Hematopoietic multipotent progenitor cell (in vitro differentiated cells): ENCODE measurements around the gene KIF1B.

DNA sequence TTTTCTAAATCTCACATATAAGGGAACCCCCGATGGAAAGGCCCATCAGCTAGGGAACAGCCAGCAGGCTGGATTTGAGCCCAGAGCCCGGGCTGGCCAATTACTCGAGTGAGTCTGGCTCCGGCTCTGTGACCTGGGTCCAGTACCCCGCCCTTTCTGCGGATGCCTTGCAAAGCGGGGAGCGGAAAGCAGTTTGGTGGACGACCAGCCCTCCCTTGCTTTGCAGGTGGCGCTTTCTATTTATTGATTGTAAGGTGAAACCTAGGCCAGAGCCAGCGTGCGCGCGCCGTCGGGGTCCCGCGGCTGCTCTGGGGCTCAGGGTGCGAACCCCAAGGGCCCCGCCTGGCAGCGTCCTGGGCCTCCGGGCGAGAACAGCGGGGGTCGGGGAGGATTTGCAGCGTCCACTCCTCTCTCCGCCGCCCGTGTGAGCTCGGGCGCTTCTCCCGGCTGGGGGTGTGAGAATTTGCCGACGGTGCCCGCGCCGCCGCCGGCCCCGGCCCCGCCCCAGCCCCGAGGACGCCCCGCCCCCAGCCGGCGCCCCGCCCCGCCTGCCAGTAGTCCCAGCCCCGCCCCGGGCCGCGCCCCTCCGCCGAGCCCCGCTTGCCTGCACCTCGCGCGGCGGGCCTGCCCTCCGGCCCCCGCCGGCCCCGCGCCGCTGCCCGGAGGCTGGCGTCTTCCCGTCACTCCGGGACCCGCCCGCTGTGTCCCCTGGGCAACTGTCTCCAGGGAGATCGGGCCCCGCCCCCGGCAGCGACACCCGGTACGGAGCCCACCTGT is 37.6 kb downstream of the PIK3CD start:
- CAGE, long polyA plus RNA, result no peak

- CAGE, long polyA plus RNA, result no peak
Measured at GRCh38 chr1:9691090-9691639, 39.6 kb downstream of the PIK3CD start.

DNA sequence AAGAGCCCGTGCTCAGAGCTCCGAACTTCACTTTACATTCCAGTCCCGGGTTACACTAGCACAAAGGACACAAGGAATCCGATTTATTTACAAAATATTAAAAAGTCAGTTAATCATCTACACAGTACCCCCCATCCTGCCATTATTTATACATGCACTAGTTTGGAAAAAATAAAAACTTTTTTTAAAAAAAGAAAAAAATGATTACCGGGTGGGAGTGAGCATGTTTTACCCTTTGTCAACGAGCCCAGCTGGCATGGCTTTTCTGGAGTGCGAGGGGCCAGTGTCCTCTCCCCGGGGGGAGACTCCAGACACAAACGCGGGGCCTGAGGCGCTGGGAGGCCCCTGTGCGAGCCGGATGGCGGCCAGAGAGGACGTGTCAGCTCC is 78.4 kb downstream of the PIK3CD start:
- CAGE, long polyA plus RNA, result no peak

DNA sequence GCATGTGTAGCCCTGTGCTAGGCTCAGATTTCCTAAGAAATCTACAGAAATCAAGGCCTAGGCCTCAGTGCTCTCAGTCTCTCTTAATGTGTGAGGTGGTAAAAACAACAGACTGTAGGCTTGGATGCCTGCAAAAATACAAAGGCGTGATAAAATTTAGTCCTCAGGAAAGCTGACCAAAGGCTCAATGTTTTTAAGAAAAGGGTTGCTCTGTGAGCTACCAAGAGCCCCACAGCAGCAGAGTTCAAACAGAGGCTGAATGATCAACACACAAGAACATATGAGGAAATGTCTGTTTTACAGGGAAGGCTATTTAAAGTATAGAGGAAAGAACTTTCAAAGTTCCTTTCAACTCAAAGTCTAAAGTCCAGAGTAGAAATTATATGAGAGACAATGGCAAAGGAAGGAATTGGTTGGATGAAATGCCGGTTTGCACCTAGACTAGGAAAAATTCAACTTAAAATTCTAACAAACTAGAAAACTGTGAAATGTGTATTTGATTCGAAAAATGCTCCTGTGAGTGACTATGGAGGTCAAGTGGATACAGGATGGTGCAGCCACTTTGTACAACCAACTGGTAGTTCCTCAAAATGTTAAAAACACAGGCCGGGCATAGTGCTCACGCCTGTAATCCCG is 8.6 kb downstream of the CLSTN1 start:
- CAGE, long polyA plus RNA, result no peak

DNA sequence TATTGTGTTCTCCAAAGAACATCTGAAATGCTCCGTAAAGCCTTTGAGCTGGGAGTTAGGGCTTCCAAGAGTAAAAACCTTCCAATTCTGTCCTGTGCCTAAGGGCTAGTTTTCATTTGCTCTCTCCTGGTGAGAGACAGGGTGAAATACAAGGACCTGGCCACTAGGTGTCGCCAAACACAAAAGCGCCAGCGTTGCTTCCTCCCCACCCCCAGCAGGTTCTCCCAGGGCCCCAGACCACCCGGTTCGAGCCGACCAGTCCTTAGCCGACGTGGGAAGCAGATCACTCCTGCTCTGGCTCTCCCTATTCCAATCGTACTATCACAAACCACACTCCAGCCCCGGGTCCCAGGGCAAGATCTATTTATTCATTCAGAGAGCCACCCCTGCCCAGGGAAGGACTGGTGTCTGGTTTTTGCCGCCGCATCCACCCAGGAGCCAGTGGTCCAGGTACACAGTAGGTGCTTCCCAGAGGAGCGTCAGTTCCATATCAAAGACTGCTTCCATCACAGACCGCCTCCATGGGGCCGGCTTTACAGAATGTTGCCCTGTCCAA is 35.1 kb downstream of the CTNNBIP1 start:
- CAGE, long polyA plus RNA, result no peak

- CAGE, long polyA plus RNA, result no peak
Measured at GRCh38 chr1:10161590-10162307, 48.6 kb upstream of the KIF1B start.

GRCh38 chr1:10170822-10171451 is 39.4 kb upstream of the KIF1B start:
- CAGE, long polyA plus RNA, result no peak

DNA sequence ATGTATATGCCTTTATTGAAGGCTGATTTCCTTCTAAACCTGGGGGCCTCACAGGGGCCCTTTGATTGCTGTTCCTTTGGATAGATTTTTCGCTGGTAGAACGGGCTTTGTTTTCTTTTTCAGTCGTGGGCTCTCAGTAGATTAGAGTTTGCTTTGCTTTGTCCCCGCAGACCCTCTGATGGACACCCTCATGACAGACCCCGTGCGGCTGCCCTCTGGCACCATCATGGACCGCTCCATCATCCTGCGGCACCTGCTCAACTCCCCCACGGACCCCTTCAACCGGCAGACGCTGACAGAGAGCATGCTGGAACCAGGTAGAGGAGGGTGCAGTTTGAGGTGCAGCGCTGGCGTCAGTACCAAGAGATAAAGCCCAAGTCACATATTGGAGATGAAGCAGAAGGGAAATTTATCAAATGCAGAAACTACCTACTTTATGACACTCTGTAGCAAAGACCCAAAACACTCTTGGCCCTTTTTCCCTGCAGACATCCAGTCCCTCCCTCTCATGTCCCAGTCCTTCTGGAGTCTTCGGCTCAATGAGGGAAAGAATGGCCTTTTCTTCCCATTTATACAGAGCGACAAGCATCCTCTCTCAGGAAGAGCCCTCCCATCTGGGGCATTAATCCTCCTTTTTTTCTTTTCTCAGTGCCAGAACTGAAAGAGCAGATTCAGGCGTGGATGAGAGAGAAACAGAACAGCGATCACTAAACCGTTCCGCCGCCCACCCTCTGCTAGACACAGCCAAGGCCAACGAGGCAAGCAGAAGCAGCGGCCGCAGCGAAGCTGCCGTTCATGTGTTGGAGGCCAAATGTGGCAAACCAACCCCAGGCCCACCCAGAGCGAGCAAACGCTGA is 30.9 kb upstream of the KIF1B start:
- CAGE, long polyA plus RNA, result no peak

DNA sequence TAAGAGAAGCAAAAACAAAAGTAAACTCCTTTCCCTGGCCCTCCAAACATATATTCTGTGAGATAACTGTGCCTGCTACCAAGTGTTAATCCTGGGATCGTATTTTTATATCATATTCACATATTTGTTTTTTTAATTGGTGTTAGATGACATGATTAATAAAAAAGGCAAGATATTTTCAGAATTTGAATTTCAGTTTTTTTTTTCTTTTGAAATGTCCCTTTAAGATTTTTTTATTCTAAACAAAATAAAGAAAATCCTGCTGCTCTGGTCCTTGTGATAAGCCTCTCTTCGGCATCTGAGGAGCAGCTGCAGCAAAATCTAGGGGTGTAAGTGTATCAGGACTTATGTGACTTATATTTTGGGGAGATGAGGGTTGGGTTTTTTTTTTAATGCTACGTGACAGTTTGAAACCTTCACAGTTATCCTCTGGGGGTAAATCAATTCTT is 29.9 kb upstream of the KIF1B start:
- CAGE, long polyA plus RNA, result no peak

DNA sequence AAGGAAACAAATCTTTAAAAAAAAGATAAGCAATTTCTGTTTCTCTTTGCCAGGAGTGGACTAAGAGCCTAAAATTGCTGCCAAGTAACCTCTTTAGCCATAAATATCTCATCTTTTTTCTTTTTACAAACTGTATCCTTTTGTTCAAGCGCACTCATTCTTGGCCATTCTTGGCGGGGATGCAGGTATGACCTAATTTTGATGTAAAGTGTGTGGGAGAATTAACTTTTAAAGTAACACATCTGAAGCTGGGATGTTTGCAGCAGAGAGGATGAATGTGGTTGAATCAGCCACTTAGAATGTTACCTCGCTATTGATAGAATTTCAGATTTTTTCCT is 13.4 kb upstream of the KIF1B start:
- CAGE, long polyA plus RNA, result no peak

DNA sequence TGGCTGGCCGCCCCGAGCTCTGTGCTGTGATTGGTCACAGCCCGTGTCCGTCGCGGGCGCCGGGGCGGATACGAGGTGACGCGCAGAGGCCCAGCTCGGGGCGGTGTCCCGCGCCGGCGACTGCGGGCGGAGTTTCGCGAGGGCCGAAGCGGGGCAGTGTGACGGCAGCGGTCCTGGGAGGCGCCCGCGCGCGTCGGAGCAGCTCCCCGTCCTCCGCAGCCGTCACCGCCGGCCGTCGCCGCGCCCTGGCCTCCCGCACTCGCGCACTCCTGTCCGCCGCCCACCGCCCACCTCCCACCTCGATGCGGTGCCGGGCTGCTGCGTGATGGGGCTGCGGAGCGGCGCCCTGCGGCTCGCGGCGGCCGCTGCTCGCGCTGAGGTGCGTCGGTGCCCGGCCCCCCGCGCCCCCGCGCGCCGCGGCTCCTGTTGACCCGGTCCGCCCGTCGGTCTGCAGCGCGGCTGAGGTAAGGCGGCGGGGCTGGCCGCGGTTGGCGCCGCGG is at the start of gene KIF1B:
Gene KIF1B (plus strand): TSS at position 156 of the 500 bp plus-strand sequence.
- CAGE, long polyA plus RNA, result no peak

DNA sequence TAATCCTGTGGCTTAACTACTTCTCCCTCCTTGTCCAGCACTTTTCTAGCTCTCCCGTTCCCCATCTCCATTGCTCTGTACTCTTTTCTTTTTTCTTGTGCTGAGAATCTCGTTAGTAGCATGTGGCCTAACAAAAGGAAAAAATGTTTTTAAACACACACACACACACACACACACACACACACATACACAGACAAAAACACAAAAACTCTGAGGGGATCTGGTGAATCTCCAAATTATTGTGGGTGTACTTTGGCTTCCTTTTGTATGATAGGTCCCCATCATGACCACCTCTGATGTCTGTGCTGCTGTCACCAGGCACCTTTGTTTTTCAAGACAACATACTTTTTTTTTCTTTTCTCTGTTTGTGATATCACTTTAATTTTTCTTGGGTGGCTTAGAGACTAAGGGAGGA is 22.2 kb upstream of the PGD start:
- CAGE, long polyA plus RNA, result no peak

- CAGE, long polyA plus RNA, result no peak
Measured at GRCh38 chr1:10459090-10459515, 9.3 kb downstream of the CORT start.

DNA sequence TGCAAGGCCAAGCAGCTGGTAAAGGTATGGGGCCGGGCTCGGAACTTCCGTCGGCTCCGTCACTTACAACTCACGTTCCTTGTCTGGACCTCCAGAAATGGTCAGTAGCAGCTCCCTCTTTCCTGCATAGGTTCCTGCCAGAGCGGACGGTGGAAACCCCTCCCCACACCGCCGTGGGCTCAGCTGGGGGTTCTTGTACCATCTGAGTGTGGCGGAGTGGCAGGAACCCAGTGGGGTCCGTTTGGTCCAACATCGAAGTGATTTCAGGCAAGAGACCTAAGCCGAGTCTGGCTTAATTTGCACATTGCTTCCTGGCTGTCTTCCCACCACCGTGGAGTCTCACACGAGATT is 563 bp downstream of the DFFA start:
- CAGE, long polyA plus RNA, result no peak

- CAGE, long polyA plus RNA, result no peak
Measured at GRCh38 chr1:10614849-10615810, 140.4 kb downstream of the PEX14 start.

DNA sequence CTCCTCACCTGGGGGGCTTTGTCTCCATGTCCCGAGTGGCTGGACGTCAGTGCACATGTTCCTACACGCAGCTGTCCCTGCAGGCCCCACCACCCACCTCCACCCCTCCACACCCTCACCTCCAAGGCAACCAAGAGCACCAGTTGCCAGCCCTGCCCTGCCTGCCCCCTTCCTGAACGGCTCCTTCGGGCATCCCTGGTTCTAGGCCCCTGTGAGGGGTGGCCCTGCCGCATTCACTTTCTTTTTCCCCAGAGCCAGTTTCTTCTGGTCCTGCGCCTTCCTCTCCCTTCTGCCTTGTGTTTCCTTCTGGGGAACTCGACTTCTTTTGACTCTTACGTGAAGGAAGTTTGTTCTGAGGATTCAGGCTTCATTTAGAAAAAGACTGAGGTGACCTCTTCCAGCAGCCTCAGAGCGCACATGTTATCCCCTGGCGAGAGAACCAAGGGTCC is 147.3 kb downstream of the PEX14 start:
- CAGE, long polyA plus RNA, result no peak

GRCh38 chr1:10634323-10635124 is 159.8 kb downstream of the PEX14 start:
- CAGE, long polyA plus RNA, result no peak

GRCh38 chr1:10635995-10636534 is 160.4 kb downstream of the CASZ1 start:
- CAGE, long polyA plus RNA, result no peak

DNA sequence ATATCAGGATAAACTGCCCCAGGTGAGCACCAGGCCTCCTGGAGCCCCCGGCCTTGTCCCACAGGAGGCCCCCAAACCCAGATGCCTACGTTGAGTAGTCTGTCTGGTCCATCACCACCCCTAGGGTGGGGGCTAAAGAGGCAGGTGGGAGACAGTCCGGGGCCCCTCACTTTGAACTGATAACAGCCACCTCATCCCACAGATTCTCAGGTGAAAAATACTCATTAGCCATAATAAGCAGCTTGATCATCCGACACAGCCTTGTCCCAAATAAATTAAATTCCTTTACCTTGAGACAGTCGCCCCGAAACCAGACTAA is 103.4 kb downstream of the CASZ1 start:
- CAGE, long polyA plus RNA, result no peak

GRCh38 chr1:10755251-10756375 is 40.8 kb downstream of the CASZ1 start:
- CAGE, long polyA plus RNA, result no peak